AG04450 (cell line): ENCODE measurements around a stretch of chr16.

- CAGE, long polyA plus RNA: no peak
- RRBS: no CpG with 5 or more reads among the region's 5 CpGs
Observed at GRCh38 chr16:11253204-11254062, 2.6 kb downstream of the SOCS1 start.

DNA sequence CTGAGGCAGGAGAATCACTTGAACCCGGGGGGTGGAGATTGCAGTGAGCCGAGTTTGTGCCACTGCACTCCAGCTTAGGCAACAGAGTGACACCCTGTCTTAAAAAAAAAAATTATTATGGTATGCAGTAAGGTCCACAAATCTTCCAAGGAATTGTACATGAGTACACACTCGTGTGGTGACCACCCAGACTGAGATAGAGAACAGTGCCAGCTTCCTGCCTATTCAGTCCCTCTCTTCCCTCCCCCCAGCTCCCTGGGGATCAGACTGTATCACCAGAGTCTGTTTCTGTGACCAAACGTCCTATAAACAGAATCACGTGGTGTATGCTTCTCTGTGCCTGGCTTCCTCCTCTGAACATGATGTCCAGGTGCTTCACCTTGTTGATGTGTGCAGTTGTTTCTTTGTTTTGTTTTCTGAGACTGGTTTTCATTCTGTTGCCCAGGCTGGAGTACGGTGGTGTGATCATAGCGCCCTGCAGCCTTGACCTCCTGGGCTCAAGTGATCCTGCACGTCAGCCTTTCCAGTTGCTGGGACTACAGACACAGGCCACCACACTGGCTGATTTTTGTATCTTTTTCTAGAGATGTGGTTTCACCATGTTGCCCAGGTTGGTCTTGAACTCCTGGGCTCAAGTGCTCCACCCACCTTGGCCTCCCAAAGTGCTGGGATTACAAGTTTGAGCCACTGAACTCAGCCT is 28.8 kb upstream of the PRM1 start:
- CAGE, long polyA plus RNA: no peak
- RRBS: no CpG with 5 or more reads among the region's 8 CpGs

- CAGE, long polyA plus RNA: no peak
- RRBS: no CpG with 5 or more reads among the region's 3 CpGs
Observed at GRCh38 chr16:11311670-11312062, 30.5 kb upstream of the PRM1 start.

DNA sequence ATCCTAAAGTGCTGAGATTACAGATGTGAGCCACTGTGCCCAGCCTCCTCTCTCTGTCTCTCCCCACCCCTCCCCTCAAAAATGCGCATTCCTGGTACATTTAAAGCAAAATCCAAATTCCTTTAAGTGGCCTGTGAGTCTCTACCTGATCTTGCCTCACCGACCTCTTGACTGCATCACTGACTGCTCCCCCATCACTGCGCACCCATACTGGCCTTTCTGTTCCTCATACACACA is 17.5 kb upstream of the RMI2 start:
- CAGE, long polyA plus RNA: no peak
- RRBS: no CpG with 5 or more reads among the region's 3 CpGs

- CAGE, long polyA plus RNA: no peak
- RRBS: no CpG with 5 or more reads among the region's 12 CpGs
Observed at GRCh38 chr16:11350671-11351377, 5.6 kb downstream of the RMI2 start.

GRCh38 chr16:11535352-11536038 is 8.4 kb upstream of the ENSG00000188897 start:
- CAGE, long polyA plus RNA: no peak
- RRBS: no CpG with 5 or more reads among the region's 12 CpGs

DNA sequence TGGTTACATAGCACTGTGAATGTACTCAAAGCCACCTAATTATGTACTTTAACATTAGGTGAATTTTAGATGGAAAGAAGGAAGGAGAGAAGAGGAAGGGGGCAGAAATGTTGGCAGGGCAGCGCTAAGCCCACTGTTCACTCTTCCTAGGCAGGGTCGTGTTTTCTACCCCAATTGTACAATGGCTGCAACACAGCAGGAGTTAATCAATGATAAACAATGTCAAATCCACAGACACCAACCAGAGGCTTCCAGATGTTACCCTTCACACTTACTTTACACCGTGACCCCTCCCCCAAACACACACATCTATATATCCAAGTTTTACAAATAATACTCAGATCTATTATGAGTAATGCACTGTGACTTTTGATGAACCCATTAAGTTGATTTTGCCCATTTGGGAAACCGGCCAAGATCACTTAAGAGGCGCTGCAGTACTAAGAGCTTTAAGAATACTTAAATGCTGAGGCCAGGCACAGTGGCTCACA is 18.3 kb upstream of the ENSG00000188897 start:
- CAGE, long polyA plus RNA: no peak
- RRBS: no CpG with 5 or more reads among the region's 5 CpGs

GRCh38 chr16:11596681-11597649 is 10.2 kb upstream of the LITAF start:
- CAGE, long polyA plus RNA: no peak
- RRBS: no CpG with 5 or more reads among the region's 9 CpGs

- CAGE, long polyA plus RNA: no peak
- RRBS: no CpG with 5 or more reads among the region's 21 CpGs
Observed at GRCh38 chr16:11632250-11633090, 35.8 kb upstream of the SNN start.

DNA sequence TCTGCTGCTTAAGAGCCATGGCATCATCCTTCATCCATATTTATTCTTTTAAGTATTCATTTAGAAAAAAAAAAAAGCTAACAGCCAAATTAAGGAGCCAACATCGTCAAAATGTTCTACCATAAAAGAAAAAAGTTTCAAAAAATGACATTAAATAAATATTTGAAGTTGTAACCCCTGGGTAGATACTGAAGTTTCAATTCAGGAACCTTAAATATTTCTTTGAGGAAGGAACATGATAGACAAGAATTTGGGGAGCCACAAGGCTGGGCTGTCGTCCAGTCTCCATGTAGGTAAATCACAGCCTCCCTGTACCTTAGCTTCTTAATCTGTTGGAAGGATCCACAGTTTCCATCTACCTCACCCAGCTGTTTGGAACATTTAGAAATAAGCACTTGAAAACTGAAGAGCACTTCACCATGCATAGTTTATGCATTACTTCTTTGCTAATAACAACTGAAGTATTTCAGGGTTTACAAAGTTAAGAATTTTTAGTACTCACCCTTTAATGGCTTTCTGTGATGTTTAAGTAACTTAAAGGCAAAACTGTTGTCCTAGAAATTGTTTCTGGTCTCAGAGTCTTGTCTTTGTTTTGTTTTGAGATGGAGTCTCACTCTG is 17.3 kb downstream of the TXNDC11 start:
- CAGE, long polyA plus RNA: no peak
- RRBS: no CpG with 5 or more reads among the region's 2 CpGs

DNA sequence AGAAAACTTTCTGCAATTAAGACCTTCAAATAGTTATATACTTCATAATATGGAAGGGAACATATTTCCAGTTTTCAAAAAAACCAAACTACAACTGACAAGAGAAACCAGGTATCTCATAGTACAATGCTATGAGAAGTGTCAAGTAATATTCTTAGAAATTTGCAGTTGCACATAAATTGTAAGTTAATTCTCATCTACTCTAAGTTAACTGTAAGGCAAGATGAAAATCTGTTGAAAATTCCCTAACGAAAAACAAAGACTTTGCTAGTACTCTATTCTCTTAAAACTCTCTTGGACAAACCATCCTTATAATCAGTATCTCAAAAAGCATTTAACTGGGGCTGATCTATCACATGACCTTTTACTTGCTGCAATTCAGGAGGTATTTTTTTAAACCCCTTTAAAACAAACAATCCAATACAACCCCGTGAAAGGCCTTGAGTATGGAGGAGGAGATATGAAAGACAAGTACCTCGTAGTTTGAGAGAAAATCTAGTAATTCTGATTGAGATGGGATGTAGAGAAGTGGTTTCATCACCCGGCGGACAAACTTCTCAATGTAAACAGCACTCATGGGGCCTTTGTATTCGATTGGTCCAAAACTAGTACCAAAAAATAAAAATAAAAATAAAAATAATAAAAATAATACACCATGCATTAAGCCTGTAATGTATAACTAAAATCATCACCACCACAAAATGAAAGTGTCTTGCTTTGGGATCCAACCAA is 12.3 kb downstream of the TXNDC11 start:
- CAGE, long polyA plus RNA: no peak
- RRBS: no CpG with 5 or more reads among the region's 6 CpGs

DNA sequence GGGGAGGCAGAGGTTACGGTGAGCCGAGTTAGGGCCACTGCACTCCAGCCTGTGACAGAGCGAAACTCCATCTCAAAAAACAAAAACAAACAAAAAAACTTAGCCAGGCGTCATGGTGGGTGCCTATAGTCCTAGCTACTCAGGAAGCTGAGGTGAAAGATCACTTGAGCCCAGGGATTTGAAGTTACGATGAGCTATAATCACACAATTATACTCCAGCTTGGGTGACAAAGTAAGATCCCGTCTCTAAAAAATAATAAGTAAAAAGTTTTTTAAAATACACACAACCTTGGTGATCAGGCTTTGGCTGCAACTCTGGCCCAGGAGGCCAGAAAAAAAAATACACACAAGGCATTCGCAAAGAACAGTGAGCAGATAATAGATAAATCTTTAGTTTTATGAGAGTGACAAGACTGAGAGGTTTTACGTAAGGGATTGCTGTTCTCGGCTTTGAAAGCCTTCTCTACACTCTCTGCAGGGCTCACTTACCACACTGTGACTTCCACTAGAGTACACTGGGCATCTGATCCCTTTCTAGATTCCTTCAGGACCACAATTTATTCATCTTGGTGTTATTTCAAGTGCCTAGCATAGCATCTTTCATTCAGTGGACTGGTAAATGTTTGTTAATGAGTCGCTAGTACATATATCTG is 5.8 kb downstream of the GSPT1 start:
- CAGE, long polyA plus RNA: no peak
- RRBS: no CpG with 5 or more reads among the region's 10 CpGs

DNA sequence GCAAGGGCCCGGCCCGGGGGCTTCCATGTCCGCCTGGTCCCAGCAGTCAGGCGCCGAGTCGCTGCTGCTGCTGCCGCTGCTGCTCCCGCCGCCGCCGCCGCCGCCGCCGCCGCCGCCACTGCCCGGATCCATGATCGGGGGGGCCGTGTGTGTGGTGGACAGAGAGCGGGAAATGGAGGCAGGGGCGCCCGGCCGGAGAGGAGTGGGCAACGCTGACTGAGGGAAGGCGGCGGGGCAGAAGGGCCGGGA is 243 bp downstream of the GSPT1 start:
- CAGE, long polyA plus RNA: no peak
- RRBS: 2% methylated on average over 14 of the region's 28 CpGs

DNA sequence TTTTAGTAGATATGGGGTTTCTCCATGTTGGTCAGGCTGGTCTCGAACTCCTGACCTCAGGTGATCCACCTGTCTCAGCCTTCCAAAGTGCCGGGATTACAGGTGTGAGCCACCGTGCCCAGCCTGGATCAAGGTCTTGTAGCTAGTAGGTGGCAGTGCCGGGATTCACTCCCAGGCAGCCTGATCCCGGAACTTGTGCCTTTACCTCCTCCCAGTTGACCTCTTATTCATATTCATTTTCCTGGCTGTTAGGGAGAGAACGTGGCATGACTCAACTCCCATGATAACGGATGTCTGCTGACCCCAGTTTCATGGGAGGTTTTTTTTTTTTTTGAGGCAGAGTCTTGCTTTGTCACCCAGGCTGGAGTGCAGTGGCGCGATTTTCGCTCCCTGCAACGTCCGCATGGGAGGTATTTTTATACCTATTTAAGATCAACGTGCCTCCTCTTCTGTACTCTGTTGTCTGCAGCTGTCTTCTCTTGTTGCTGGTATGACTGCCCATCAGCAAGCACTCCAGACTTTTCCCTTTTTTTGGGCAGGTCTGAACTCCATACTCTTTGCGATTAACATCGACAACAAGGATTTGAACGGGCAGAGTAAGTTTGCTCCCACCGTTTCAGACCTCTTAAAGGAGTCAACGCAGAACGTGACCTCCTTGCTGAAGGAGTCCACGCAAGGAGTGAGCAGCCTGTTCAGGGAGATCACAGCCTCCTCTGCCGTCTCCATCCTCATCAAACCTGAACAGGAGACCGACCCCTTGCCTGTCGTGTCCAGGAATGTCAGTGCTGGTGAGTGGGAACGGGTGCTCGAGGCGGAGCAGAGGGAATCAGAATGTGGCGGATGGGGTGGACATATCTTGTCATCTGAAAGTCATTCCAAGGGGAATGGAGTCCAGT is 71.5 kb downstream of the SNX29 start:
- CAGE, long polyA plus RNA: no peak
- RRBS: 86% methylated on average over 1 of the region's 27 CpGs

DNA sequence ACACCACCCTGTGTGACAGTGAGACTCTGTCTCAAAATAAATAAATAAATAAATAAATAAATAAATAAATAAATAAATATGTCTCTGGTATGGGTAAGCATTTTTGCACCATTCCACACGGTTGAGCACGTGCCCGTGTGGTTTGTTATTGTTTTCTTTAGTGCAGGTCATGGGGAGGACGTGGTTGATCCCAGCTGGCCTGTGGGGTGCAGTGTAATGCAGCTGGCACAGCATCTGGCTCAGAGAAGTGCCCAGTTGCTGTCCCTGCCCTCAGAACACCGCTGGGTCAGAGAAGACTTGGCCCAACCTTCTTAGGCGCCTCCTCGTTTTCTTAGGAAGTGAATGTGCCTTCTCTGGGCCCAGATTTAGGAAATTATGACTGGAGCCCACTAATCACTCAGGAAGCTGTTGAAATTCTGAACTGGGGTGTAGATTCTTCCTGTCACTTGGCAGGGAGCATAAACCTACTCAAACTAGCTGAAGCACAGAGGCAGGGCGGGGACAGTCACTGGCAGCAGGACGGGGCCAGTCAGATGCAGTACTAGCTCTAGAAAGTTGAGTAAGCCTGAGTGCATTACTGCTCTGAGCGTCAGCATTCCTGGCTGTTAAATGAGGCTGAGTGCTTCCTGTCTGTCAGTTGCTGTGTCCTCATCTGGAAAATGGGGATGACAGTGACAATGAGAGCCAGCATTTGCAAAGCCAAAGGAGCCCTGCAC is 86.0 kb downstream of the SNX29 start:
- CAGE, long polyA plus RNA: no peak
- RRBS: no CpG with 5 or more reads among the region's 10 CpGs

DNA sequence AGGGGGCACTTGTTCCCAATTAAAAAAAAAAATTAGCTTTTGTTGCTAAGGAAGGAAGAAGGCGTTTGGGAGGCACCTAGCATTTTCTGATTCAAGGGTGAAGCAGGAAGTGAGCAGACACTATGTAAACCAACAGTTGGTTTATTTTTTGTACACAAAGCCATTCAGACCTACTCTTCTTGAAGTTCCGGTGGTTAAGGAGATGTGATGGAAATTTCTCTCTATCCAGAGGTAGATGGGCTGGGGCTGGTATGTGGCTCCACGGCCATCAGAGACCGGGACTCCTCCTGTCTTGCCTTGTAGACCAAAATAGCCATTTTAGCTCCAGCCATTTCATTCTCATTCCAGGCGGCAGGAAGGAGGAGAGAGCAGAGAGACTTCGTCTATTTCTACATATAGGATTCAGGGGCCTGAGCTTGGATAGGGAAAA is 103.0 kb downstream of the SNX29 start:
- CAGE, long polyA plus RNA: no peak
- RRBS: 82% methylated on average over 3 of the region's 6 CpGs

GRCh38 chr16:12167688-12168359 is 191.3 kb downstream of the SNX29 start:
- CAGE, long polyA plus RNA: no peak
- RRBS: no CpG with 5 or more reads among the region's 11 CpGs

DNA sequence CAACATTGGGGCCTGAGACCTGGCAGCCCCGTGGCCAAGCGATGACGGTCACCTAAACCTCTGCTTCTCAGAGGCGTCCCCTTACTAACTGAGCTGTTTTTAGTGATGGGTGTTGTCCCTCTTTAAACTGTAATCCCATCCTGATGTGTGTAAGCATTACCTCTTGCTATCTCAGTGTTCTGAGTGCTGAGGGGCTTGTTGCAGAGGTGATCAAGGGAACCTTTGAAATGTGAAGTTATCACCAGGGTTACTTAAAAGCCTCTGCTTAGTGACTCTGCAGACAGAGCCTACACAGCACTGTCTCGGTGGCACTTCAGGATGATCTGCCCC is 370.4 kb downstream of the SNX29 start:
- CAGE, long polyA plus RNA: no peak
- RRBS: no CpG with 5 or more reads among the region's 5 CpGs

DNA sequence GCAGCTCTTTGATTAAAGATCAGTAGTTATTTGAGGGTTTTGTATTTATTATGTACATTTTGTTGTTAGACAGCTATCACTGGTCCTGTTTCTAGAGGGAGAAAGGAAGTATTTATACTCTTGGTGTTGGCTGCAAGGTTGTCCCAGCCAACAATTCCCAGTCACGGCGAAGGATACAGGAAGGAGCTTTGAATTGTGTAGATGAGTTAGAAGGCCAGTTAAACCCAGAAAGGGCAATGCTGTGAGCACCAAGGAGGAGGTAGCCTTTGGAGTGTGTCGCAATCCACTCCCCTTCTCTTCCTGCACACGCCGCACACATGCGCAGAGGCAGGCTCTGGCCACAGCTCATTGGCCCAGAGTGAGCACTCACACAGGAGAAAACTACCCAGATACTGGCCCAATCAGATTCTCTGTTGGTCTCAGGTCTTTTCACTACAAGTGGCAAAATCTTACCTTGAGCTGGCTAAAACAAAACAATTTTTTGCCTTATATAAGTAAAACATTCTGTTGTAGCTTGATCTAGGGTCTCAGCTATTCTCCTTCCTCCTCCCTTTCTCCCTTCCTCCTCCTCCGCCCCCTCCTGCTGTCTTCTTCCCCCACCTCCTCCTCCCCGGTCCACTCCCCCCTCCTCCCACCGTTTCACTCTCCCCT is 345.1 kb downstream of the CPPED1 start:
- CAGE, long polyA plus RNA: no peak
- RRBS: no CpG with 5 or more reads among the region's 9 CpGs

DNA sequence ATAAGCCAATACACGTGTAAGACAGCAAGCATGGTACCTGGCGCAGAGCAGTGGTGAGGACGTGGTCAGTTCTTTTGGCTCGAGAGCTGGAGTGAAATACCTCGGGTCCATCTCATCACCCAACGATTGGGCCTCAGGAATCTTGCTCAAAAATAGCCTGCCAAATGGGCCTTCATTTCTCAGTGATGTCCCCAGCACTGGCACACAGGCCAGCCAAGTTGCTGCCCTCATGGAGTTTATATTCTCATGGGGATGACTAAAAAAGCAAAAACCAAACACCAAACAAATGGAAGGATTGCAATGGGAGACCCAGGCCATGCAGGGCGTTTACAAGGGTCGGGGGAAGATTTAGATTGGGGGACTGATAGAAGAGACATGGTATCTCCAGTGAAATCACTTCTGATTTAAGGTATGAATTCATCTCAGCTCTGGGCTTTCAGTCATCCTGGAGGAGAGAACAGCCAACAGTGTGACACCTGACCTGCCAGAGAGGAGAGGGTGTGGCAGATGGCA is 251.3 kb downstream of the CPPED1 start:
- CAGE, long polyA plus RNA: no peak
- RRBS: no CpG with 5 or more reads among the region's 8 CpGs